ENCODE results near the genes AMOTL1 and MTMR2.

DNA sequence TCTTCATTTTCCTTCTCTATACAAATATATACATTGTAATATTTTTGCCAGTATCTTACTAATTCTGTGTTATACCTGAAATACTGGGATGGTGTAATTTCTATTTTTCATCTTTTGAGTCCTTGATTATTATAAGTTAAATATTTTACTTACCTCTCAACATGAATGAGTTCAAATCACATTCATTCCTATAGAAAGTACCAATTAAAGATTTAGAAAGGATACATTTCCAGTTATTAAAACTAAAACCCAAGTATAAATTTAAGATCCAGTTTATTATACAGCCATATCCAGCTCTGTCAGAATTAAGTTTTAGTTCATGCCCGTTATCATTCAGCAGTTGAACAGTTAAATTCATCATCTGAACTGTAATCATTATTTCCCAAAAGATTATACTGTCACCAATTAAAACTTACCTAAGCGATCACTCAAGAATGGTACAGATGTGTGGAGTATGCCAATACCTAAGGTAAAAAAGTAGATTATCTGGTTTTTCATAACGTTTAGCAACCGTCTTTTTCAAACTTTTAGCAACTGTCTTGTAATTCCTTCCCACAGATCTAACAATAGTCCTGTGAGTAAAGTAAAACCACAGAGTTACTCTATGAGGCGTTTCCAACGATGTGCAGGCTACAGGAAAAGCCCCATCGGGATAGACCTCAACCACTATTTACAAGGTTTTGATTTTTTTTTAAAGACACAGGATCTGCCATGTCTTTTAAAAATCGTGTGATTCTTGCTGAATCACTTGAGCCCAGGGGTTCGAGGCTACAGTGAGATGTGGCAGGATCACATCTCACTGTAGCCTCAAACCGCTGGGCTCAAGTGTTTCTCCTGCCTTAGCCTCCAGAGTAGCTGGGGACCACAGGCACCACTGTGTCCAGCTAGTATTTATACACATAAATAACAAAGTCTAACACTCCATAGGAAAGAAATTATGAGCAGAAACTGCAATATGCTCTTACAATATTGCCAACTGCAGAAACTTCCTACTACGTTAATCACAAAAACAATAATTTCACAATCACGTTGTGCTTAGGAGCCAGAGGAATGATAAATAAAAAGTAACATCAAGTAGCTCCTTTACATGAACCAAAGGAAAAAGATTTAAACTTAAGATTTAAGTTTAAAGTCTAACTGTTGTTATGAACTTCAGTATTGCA, 8.0 kb downstream of the TAF1D start:
- RRBS, 2 experiments: no CpG with 5 or more reads among the region's 12 CpGs
CAGE:
- cytosol, long polyA minus RNA: no peak
- cytosol, long polyA plus RNA: no peak
- long polyA plus RNA: no peak
- nucleus, long polyA minus RNA: no peak
- nucleus, long polyA plus RNA: no peak

DNA sequence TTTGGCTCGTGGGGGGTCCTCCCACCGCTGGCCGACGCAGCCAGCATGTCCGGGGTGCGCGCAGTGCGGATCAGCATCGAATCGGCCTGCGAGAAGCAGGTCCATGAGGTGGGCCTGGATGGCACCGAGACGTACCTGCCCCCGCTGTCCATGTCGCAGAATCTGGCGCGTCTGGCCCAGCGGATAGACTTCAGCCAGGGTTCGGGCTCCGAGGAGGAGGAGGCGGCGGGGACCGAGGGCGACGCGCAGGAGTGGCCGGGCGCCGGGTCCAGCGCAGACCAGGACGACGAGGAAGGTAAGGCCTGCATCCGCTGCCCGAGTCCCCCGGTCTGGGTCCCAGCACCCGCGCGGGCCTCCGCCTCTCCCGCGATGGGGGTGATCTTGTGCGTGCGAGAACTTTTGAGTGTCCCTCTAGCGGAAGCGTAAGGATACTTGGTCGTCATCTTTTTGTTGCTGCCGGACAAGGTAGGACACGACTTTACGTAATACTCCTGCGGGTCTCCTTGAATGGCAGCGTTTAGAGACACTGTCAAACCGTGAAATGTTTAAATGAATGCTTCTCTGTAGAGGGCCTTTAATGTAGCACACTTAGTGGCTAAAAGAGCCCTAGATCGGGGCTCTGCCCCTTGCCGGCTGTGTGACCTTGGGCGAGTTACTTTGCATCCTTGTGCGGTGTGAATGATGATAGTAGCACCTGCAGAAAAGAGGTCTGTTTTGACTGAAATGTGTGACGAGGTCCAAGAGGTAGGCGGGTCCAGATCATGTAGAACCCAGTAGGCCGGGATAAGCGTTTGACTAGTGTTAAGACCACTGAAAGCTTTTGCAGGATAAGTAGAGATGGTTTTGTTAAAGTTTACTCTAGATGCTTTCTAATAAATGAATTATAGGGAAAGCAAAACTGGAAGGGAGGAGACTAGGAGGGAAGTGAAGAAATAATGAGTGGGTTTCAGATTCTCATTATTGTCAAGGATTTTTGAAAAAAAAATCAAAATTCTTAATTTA, 688 bp downstream of the MED17 start:
- RRBS, 2 experiments: under 1 to 2% methylated on average over 11 of the region's 60 CpGs
CAGE:
- cytosol, long polyA minus RNA: no peak
- cytosol, long polyA plus RNA: no peak
- long polyA plus RNA: no peak
- nucleus, long polyA minus RNA: no peak
- nucleus, long polyA plus RNA: no peak

GRCh38 chr11:94459173-94459676, 34.4 kb downstream of the MRE11 start:
- RRBS, 2 experiments: no CpG with 5 or more reads among the region's 4 CpGs
CAGE:
- cytosol, long polyA minus RNA: no peak
- cytosol, long polyA plus RNA: no peak
- long polyA plus RNA: no peak
- nucleus, long polyA minus RNA: no peak
- nucleus, long polyA plus RNA: no peak

GRCh38 chr11:94539257-94539833, 4.4 kb upstream of the FUT4 start:
- RRBS, 2 experiments: no CpG with 5 or more reads among the region's 8 CpGs
CAGE:
- cytosol, long polyA minus RNA: no peak
- cytosol, long polyA plus RNA: no peak
- long polyA plus RNA: no peak
- nucleus, long polyA minus RNA: no peak
- nucleus, long polyA plus RNA: no peak

GRCh38 chr11:94639741-94640324, 72.7 kb downstream of the PIWIL4 start:
- RRBS, 2 experiments: no CpG with 5 or more reads among the region's 11 CpGs
CAGE:
- cytosol, long polyA minus RNA: no peak
- cytosol, long polyA plus RNA: no peak
- long polyA plus RNA: no peak
- nucleus, long polyA minus RNA: no peak
- nucleus, long polyA plus RNA: no peak

DNA sequence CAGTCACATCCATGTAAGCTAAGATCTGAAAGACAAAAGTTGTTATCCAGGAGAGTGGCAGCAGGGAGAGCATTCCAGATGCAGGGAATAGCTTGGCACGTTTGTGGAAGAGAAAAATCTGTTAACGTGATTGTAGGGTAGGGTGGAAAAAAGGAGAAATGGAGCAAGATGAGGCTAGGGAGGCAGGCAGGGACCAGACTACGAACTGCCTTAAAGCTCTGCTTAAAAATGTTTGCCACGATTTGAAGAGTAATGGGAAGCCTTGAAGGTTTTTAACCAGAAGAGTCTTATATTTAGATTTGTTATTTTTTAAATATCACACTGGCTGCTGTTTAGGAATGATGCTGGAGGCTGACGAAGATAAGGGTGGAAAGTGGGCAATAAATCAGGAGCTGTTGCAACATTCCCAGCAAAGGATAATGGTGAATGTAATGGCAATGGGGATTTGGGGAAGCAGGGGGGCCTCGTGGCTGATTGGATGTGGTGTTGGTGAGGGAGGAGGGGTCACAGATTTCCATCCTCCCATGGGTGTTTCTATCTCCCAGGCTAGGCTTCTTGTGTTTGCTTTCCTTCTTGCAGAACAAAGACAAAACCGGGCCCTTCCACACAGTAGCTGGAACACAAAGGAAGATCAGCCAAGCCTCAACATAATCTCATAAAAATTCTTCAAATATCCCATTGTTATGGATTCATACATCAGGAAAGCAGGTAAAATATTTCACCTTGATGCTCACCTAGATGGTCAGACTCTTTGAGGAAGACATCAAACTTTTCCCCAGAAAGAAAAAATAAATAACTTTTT, 80.7 kb downstream of the PIWIL4 start:
- RRBS, 2 experiments: no CpG with 5 or more reads among the region's 7 CpGs
CAGE:
- cytosol, long polyA minus RNA: no peak
- cytosol, long polyA plus RNA: no peak
- long polyA plus RNA: no peak
- nucleus, long polyA minus RNA: no peak
- nucleus, long polyA plus RNA: no peak

DNA sequence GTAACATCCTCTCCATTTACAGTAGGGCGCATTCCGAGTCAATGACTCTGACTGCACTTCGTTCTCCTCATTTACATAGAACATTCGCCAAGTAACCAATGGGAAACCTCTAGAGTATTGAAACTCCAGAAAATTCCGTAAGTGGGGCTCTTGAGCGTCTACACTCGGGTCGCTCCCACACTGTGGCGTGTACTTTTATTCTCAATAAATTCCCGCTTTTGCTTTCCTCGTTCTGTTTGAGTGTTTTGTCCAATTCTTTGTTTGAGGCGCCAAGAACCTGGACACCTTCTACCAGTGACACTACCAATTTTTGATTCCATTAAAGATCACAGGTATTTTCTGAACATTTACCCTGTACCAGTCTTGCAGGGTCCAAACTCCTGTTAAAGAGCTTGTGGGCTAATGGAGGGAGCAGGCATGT, 90.1 kb downstream of the PIWIL4 start:
- RRBS, 2 experiments: no CpG with 5 or more reads among the region's 12 CpGs
CAGE:
- cytosol, long polyA minus RNA: no peak
- cytosol, long polyA plus RNA: no peak
- long polyA plus RNA: no peak
- nucleus, long polyA minus RNA: no peak
- nucleus, long polyA plus RNA: no peak

DNA sequence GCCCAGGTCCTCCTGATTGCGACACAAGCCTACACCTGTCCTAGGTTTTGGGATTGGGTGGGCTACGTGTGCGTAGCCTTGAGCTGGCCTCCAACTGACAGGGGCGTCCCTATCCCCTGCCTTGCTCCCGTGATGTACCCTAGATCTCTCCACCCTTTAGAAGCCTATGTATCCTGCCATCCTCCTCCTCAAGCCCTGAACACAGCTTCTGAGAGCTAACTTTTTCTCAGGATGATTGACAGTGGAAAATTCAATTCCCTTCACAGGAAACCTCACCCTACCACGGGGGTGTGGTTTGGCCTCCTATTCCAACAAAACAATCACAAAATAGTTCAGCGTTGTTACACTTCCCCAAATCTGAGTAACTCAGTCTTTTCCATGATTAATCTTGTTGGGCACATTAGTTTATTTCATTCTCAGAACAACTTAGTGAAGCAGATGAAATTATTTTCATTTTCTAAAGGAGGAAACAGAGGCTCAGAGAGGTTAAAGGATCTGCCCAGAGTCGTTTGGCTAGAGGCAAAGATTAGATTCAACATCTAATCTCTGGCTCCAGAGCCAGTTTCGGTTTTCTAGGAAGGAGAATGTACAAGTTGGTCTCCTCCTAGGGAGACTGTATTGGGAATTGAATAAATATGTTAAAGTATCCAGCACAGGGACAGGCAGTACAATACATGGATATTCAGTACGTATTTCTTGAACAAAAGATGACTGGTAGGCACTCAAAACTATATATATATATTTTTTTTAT, 17.5 kb upstream of the AMOTL1 start:
- RRBS, 2 experiments: no CpG with 5 or more reads among the region's 10 CpGs
CAGE:
- cytosol, long polyA minus RNA: no peak
- cytosol, long polyA plus RNA: no peak
- long polyA plus RNA: no peak
- nucleus, long polyA minus RNA: no peak
- nucleus, long polyA plus RNA: no peak

DNA sequence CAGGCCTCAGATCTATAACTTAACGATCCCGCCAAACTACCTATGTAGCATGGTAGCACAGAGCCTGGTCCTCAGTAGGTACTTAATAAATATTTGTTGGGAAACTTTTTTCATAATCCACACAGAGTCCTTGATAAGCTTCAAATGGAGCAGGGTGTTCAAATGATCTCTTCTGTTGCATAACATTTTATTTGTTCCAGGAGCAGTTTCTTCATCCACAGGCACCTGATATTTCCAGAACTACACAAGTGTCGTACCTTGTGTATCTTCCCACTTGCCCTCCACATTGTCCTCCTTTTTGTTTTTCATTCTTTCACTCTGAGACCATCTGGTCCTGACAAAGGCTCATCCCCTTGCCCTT, 5.3 kb upstream of the AMOTL1 start:
- RRBS, 2 experiments: no CpG with 5 or more reads among the region's 3 CpGs
CAGE:
- cytosol, long polyA minus RNA: no peak
- cytosol, long polyA plus RNA: no peak
- long polyA plus RNA: no peak
- nucleus, long polyA minus RNA: no peak
- nucleus, long polyA plus RNA: no peak

GRCh38 chr11:94767569-94768671, at the start of gene AMOTL1:
AMOTL1 (plus strand) TSS chr11:94768356.
- RRBS, 2 experiments: 8 to 10% methylated on average over 33 to 39 of the region's 66 CpGs
CAGE:
- cytosol, long polyA minus RNA: no peak
- cytosol, long polyA plus RNA: no peak
- long polyA plus RNA: no peak
- nucleus, long polyA minus RNA: no peak
- nucleus, long polyA plus RNA: no peak

DNA sequence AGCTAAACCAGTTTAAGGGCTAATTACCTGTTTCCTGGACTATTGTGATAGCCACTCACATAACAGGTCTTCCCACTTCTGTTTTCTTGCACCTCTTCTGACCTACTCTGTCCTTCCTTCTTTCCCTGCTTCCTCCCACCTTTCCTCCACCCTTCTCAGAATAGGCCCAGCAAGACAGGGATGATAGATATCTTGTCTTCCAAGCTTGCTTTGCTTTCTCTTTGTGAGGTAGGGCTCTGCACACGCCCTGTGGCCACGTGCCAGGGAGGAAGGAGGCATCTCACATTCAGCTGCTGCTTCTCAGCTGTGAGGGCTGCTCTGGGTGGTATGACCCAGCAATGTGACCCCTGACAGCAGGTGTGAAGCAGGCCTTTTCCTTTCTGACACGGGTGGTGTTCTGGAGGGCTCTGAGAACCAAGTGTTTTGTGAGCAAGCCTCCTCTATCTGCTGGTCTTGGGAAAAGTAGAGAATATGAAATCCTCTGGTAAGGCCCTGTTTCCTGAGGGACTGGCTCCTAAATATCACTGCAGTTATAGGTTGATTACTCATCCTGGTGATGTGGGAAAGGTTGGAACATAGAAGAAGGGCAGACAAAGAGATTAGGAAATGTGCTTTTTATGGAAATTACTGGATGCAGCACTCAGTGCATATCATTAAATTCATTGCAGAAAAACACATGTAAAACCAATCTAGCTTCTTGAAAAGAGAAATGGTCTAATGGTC, 8.4 kb downstream of the AMOTL1 start:
- RRBS, 2 experiments: no CpG with 5 or more reads among the region's 3 CpGs
CAGE:
- cytosol, long polyA minus RNA: no peak
- cytosol, long polyA plus RNA: no peak
- long polyA plus RNA: no peak
- nucleus, long polyA minus RNA: no peak
- nucleus, long polyA plus RNA: no peak

GRCh38 chr11:94794017-94795184, 26.2 kb downstream of the AMOTL1 start:
- RRBS, 2 experiments: no CpG with 5 or more reads among the region's 10 CpGs
CAGE:
- cytosol, long polyA minus RNA: no peak
- cytosol, long polyA plus RNA: no peak
- long polyA plus RNA: no peak
- nucleus, long polyA minus RNA: no peak
- nucleus, long polyA plus RNA: no peak

GRCh38 chr11:94795828-94796292, 27.7 kb downstream of the AMOTL1 start:
- RRBS, 2 experiments: no CpG with 5 or more reads among the region's 3 CpGs
CAGE:
- cytosol, long polyA minus RNA: no peak
- cytosol, long polyA plus RNA: no peak
- long polyA plus RNA: no peak
- nucleus, long polyA minus RNA: no peak
- nucleus, long polyA plus RNA: no peak

DNA sequence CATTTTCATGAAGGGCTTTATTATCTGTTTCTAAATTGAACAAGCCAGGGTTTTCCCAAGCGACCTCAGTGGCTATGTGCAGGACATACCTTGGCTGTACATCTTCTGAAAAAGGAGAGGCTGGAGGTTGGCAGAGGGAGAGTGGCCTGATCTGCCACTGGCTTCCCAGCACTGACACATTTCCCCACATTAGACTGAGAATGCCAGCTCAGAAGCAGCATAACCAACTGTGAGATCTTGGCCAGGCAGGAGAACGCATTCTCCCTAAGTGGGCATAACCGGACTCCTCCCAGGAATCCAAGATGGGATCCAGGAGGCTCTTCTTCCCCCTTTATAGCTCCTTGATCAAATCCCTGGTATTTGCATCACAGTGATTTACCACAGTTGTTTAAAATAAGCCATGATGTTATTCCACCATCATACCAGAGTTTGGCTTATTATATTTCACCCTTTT, 33.8 kb downstream of the AMOTL1 start:
- RRBS, 2 experiments: no CpG with 5 or more reads among the region's 3 CpGs
CAGE:
- cytosol, long polyA minus RNA: no peak
- cytosol, long polyA plus RNA: no peak
- long polyA plus RNA: no peak
- nucleus, long polyA minus RNA: no peak
- nucleus, long polyA plus RNA: no peak

- RRBS, 2 experiments: no CpG with 5 or more reads among the region's 3 CpGs
CAGE:
- cytosol, long polyA minus RNA: no peak
- cytosol, long polyA plus RNA: no peak
- long polyA plus RNA: no peak
- nucleus, long polyA minus RNA: no peak
- nucleus, long polyA plus RNA: no peak
Measured at GRCh38 chr11:94933122-94933640, 40.2 kb downstream of the CWC15 start.

GRCh38 chr11:95091661-95092302, 2.1 kb downstream of the ENDOD1 start:
- RRBS, 2 experiments: no CpG with 5 or more reads among the region's 1 CpG
CAGE:
- cytosol, long polyA minus RNA: no peak
- cytosol, long polyA plus RNA: no peak
- long polyA plus RNA: no peak
- nucleus, long polyA minus RNA: no peak
- nucleus, long polyA plus RNA: no peak

DNA sequence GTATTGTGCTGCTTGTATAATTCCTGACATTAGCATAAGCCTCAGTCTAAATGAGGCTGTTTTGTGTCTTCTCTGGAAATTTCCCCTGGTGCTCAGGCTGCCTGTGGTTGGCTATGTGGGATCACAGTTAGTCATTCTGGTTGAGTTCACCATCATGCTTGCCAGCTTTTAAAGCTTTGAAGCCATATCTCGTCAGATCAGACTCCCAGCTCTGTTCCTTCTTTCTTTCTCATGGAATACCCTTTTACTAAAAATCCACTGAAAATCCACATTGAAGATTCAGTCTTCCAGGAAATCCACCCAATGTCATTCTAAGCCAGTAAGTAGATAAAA, 106.9 kb downstream of the FAM76B start:
- RRBS, 2 experiments: no CpG with 5 or more reads among the region's 1 CpG
CAGE:
- cytosol, long polyA minus RNA: no peak
- cytosol, long polyA plus RNA: no peak
- long polyA plus RNA: no peak
- nucleus, long polyA minus RNA: no peak
- nucleus, long polyA plus RNA: no peak

DNA sequence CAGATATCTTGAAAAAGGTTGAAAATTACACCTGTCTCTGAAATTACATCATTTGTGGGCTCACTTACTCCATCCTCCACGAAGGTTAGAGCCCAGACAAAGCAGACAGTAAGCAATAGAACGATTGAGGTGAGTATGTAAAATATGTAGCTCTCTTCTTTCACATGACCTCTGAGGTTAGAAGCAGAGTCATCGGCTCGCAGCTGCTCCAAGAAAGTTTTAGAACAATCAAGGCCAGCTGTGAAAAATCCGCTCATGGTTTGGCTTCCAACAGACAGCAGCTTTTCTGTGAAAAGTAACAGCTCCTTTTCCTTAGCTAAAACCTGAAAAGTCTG, 78.4 kb downstream of the FAM76B start:
- RRBS, 2 experiments: no CpG with 5 or more reads among the region's 5 CpGs
CAGE:
- cytosol, long polyA minus RNA: no peak
- cytosol, long polyA plus RNA: no peak
- long polyA plus RNA: no peak
- nucleus, long polyA minus RNA: no peak
- nucleus, long polyA plus RNA: no peak

DNA sequence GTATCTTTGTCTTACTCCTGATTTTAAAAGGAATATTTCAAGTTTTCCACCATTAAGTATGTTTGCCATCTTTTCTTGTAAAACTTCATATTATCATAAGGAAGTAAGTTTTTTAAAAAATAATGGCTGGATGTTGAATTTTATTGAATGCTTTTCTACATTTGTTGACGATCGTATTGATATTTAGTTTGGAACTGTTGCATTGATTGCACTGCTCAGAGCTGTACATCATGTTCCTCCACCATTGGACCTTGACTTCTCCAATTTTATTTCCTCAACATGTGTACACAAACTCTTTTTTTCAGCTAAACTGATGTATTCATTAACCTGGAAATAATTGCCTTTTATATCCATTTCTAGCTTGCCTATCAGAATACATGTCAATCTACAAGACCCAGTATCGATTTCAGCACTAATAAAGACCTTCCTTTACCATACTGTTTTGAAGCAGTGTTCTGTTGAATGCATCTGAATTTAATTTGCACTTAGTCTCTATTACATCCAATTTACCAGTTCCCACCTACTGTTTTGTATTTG, 5.3 kb downstream of the CEP57 start:
- RRBS, 2 experiments: no CpG with 5 or more reads among the region's 3 CpGs
CAGE:
- cytosol, long polyA minus RNA: no peak
- cytosol, long polyA plus RNA: no peak
- long polyA plus RNA: no peak
- nucleus, long polyA minus RNA: no peak
- nucleus, long polyA plus RNA: no peak

- RRBS, 2 experiments: under 1 to 2% methylated on average over 19 to 24 of the region's 55 CpGs
CAGE:
- cytosol, long polyA minus RNA: start-site peak on the minus strand at chr11:95923858-95923877, 64 reads; start-site peak on the minus strand at chr11:95923971-95923989, 27 reads; start-site peak on the minus strand at chr11:95924086-95924093, 18 reads
- cytosol, long polyA plus RNA: no peak
- long polyA plus RNA: start-site peak on the minus strand at chr11:95923824-95924116, 433 and 451 reads in 2 replicates
- nucleus, long polyA minus RNA: no peak
- nucleus, long polyA plus RNA: start-site peak on the minus strand at chr11:95923837-95923894, 20 and 30 reads in 2 replicates; start-site peak on the minus strand at chr11:95923968-95924118, 148 and 242 reads in 2 replicates
Measured at GRCh38 chr11:95923417-95924278, at the start of gene MTMR2. MTMR2 (minus strand) TSS chr11:95924107.

Data from HepG2 (cell line).